Cerebellum (tissue), 5 donors: ENCODE measurements around the gene BTBD2.

DNA sequence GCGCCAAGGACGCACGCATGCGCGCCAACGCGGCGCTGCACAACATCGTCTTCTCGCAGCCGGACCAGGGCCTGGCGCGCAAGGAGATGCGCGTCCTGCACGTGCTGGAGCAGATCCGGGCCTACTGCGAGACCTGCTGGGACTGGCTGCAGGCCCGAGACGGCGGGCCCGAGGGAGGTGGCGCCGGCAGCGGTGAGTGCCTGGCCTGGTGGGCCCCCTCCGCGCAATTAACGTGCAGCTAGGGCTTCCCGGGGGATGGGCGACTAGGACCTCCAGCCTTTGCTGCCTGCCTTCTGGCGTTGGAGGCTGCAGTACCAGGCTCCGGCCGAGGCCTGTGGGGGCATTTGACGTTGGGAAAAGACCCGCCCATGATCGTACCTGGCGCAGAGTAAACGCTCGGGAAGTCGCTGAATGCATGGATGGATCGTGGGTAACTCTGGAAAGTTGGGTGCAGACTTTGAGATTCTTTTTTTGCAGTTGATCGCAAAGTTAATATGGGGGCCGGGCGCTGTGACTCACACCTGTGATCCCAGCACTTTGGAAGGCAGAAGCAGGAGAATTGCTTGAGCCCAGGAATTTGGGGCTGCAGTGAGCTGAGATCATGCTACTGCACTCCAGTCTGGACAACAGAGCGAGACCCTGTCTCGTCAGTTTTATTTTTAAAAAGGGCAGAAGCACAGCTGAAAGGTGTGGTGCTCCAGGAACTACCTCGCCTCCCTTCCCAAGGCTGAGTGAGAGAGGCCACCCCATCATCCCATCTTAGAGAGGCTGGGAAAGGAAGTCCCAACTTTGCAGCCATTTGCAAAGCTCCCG lies 7.3 kb downstream of the APC2 start:
- PRO-cap, 3 experiments = no peak in any of the 3 experiments
- RAMPAGE, long total RNA = no peak

DNA sequence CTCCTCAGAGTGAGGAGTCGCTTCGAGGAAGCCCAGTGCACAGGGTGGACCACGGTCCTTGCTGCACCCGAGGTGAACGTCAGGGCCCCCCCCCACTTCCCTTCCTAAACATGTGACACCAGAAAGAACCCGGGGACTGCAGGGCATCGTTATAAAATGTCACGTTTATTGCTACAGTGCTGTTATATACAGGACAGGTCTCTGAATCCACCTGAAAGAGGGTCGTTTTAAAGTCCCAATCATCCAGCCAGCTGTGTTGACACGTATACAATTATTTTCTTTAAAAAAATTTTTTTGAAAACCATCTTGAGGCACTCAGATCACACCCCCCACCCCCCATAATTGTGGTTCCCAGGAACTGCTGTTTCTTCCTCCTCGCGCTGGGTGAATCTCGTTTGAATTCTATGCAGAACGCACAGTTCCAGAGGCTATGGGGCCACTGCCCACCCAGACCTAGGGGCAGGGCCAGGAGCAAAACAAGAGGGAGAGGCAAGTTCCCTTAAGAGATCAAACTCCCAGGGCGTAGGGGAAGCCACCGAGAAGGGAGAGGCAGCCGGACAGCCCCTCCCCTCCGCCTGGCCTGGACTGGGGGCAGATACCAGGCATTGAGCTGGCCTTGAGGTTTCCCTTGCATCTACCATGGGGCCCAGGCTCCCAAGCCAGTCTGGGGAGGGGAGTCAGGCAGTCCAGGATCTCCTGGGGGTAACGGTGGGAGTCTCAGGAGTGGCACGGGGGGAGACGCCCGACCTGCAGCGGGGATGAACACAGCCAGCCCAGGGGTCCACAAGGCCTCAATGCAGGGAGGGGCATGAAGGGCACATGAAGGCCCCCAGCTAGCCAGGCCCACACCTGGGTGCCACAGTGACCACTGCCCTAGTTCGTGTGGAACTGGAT lies 4.1 kb upstream of the UQCR11 start:
- PRO-cap, 3 experiments = no peak in any of the 3 experiments
- RAMPAGE, long total RNA = no peak

GRCh38 chr19:1632854-1633387 lies 19.5 kb downstream of the TCF3 start:
- PRO-cap, 3 experiments = no peak in any of the 3 experiments
- RAMPAGE, long total RNA = no peak

GRCh38 chr19:1648105-1648704 lies 4.2 kb downstream of the TCF3 start:
- PRO-cap, 3 experiments = no peak in any of the 3 experiments
- RAMPAGE, long total RNA = no peak

- PRO-cap, 3 experiments = no peak in any of the 3 experiments
- RAMPAGE, long total RNA = no peak
Measured at GRCh38 chr19:1650983-1651616, 1.3 kb downstream of the TCF3 start.

DNA sequence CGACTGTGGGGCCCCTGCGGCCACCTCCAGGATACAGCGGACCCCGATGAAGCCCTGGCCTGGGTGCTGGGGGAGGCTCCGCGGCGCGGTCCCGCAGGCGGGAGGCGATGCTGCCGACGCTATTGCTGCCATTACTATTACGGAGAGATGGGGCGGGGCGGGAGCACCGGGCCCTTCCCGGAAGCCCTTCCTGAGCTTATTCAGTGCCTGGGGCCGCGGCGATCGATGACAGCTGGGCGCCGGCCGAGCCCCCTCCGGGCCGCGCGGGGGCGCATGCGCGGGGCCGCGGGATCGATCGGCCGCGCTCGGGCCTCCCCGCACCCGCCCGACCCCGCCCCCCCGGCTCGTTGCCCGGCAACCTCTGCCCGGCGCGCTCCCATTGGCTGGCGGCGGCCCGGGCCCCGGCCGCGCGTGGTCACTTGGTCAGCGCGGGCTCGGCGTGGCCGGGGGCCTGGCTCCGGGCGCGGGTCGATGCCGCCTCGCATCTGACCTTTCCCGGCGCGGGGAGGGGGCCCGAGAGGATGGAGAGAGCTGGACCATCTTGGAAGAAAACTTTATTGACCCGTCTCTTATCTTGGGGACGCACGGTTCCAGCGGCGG lies 27.7 kb upstream of the ONECUT3 start:
- PRO-cap, 3 experiments = peak in 3 of 3 experiments; most common plus-strand start position 404 of the sequence (in 2); most common minus-strand start position 256 of the sequence (in 3)
- RAMPAGE, long total RNA = no peak

DNA sequence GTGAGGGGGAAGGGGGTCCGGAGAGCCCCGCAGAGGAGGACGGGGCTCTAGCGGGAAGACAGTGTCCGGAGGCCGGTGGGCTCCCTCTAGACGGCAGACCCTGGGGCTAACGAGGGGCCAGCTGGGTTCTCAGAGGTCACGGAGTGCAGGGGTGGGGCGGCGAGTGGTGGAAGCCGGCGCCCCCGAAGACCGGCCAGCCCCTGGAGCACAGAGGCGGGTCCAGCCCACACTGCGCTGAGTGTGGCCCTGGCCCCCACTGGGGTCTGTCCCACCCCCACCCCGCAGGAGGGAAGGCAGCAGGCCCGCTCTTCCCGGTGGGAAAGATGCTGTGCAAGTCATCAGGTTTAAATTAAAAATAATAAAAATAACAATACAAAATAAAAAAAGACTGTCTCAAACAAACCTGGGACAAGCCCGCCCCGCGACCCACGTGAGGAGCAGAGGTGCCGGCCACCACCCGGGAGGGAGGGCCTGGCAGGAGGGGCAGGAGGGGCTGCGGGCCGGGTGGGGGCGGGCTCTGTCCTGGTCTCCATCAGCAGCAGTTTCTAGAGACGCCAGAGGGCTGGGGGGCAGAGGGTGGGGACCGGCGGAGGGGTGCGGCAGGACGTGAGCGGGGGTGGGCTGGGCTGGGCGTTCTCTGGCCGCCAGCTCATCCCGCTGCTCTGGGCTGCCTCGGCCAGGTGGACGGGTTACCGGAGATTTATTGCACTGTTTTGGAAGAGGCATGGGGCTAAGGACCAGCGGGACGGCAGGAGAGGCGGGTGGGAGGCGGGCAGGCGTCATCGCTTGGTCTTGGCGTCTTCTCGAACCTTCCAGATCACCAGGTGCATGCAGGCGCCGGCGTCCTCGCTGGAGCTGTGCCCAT lies 3.4 kb upstream of the ATP8B3 start:
- PRO-cap, 3 experiments = no peak in any of the 3 experiments
- RAMPAGE, long total RNA = no peak

- PRO-cap, 3 experiments = no peak in any of the 3 experiments
- RAMPAGE, long total RNA = no peak
Measured at GRCh38 chr19:1821535-1822798, 9.9 kb upstream of the ATP8B3 start.

GRCh38 chr19:1828224-1828741 lies 16.2 kb upstream of the ATP8B3 start:
- PRO-cap, 3 experiments = no peak in any of the 3 experiments
- RAMPAGE, long total RNA = no peak

DNA sequence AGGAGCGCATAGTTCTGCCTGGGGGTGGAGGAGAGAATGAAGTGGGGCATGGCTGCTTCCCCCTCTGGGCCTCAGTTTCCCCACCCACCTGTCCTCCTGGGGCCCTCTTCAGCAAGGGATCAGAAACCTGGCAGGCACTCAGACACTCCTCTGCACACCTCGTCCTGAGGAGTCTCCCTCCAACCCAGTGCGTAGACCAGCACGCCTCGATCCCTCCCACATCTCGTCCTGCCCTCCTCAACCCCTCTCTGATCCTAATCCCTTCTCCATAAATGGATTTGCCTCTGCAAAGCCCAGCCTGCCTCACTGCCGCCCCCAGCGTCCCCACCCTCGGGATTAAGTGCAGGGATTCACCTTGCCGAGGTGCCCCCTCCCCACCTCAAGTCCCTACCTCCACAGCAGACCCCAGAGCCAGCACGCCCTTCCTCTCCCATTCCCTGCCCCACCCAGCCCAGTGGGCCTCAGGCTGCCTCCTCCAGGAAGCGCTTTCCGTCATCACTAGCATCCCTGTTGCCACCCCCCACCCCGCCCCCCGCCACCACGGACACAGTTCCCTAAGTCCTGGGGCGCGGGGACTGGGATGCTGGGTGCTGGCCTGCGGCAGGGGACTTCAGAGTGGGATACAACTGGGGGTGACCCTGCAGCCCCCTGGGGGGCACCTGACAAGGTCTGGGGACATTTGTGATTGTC lies 4.1 kb downstream of the KLF16 start:
- PRO-cap, 3 experiments = no peak in any of the 3 experiments
- RAMPAGE, long total RNA = no peak

GRCh38 chr19:1907283-1907733 lies 2.1 kb downstream of the ADAT3 start:
- PRO-cap, 3 experiments = no peak in any of the 3 experiments
- RAMPAGE, long total RNA = no peak

GRCh38 chr19:1942325-1942950 lies 1.5 kb downstream of the CSNK1G2 start:
- PRO-cap, 3 experiments = peak in 1 of 3 experiments; most common plus-strand start chr19:1942483 (in 1)
- RAMPAGE, long total RNA = no peak

- PRO-cap, 3 experiments = no peak in any of the 3 experiments
- RAMPAGE, long total RNA = no peak
Measured at GRCh38 chr19:1977715-1978201, 36.8 kb downstream of the CSNK1G2 start.

GRCh38 chr19:1978557-1979104 lies 36.9 kb downstream of the BTBD2 start:
- PRO-cap, 3 experiments = no peak in any of the 3 experiments
- RAMPAGE, long total RNA = no peak

DNA sequence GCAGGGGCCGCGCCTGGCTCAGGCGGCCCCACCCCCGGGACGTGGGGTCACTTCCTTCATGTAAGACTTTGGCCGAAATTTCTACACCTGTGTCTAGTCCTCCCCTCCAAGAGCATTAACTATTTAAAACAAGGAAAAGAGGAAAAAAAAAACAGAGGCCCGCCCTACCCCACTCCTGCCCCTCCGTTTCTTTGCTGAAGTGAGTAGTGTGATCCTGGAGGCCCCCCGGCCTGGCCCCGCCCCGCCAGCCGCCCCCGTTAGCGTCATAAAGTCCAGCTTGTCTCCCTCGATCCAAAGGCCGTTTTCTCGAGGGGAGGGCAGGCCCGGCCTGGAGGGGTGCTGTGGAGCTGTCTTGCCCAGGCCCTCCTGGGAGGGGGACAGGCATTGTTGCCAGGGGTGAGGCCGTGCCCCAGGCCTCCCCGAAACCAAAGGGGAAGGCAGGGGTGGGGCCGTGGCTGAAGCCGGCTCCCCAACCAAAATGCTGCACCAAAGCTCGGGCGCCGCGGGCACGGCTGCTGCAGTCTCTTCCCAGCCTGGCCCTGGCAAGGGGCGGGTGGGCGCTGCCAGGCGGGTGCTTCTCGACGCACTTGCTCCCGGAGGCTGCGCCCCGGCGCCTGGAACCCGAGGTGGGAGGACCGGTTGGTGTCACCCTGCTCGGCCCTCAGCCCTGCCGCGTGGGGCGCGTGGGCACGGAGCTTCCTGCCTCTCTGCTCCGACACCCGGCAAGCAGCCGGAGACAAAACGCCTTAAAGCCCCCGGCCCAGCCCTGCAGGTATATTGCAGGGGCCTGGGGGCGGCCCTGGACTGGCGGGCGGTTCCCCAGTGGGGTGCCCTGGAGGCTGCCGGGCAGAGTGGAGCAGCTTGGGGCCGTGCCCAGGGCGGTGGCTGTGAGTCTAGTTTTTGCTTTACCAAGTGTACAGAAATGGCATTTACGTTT lies 34.9 kb downstream of the BTBD2 start:
- PRO-cap, 3 experiments = no peak in any of the 3 experiments
- RAMPAGE, long total RNA = no peak

- PRO-cap, 3 experiments = no peak in any of the 3 experiments
- RAMPAGE, long total RNA = no peak
Measured at GRCh38 chr19:1997894-1998446, 17.5 kb downstream of the BTBD2 start.

- PRO-cap, 3 experiments = peak in 3 of 3 experiments; most common plus-strand start chr19:2015494 (in 1); most common minus-strand start chr19:2015706 (in 2)
- RAMPAGE, long total RNA = no peak
Measured at GRCh38 chr19:2014862-2016025, at the start of gene BTBD2. BTBD2 (minus strand) TSS chr19:2015714.

GRCh38 chr19:2041668-2042518 lies 9.2 kb downstream of the MKNK2 start:
- PRO-cap, 3 experiments = peak in 3 of 3 experiments; most common plus-strand start chr19:2042425 (in 2); most common minus-strand start chr19:2042042 (in 1)
- RAMPAGE, long total RNA = no peak

GRCh38 chr19:2048010-2048927 lies 2.8 kb downstream of the MKNK2 start:
- PRO-cap, 3 experiments = no peak in any of the 3 experiments
- RAMPAGE, long total RNA = no peak

- PRO-cap, 3 experiments = no peak in any of the 3 experiments
- RAMPAGE, long total RNA = no peak
Measured at GRCh38 chr19:2097343-2097894, 704 bp downstream of the IZUMO4 start.